Occipital lobe (tissue), 2 donors: ENCODE data around the genes PPP1R15B and NUAK2.

- RAMPAGE, long total RNA = no peak
These were observed 14.3 kb downstream of the PLEKHA6 start for GRCh38 chr1:204345215-204346132.

DNA sequence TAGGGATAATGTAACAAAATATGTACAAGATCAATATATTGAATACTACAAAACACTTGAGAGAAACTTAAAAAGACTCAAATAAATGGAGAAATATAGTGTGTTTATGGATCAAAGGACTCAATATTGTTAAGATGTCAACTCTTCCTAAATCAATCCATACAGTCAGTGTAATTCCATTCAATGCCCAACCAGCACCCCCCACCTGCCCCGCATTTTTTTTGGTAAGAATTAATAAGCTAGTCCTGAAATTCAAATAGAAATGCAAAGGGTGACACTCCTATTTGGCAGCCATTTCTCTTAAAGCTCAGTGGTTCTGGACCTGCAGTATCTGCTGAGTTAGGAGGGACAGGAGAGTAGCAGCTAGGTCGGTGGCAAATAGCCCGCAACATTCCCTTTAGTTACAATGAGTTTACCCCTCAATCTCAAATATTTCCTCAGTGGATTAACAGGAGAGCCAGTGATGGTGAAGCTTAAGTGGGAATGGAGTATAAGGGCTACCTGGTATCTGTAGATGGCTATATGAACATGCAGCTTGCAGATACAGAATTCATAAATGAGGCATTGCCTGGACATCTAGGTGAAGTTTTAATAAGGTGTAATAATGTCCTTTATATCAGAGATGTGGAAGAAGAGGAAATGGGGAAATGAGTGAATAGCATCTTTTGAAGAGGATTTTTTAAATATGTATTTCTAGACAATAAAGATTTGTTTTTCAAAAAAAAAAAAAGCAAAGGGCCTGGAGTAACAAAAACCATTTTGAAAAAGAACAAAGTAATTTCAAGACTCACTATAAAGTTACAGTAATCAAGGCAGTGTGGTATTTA is 17.3 kb downstream of the PPP1R15B start:
- RAMPAGE, long total RNA = no peak

DNA sequence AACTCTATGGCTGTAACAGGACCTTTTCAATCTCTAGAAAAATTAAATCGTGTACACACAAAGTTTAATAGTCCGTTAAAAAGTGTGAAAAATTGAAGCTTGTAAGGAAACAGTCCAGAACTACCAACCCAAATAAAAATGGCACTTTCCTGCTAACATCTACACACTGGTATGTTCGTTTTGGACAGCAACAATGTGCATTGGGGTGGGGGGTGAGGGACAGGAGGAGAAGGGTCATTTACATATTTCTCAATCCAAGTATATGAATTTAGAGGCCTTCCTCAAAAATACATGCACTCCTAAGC is 2.6 kb downstream of the PPP1R15B start:
- RAMPAGE, long total RNA = no peak

- RAMPAGE, long total RNA = no peak
These were observed at the start of gene PPP1R15B for GRCh38 chr1:204411517-204412396. TSS of gene PPP1R15B (minus strand) at chr1:204411817.

DNA sequence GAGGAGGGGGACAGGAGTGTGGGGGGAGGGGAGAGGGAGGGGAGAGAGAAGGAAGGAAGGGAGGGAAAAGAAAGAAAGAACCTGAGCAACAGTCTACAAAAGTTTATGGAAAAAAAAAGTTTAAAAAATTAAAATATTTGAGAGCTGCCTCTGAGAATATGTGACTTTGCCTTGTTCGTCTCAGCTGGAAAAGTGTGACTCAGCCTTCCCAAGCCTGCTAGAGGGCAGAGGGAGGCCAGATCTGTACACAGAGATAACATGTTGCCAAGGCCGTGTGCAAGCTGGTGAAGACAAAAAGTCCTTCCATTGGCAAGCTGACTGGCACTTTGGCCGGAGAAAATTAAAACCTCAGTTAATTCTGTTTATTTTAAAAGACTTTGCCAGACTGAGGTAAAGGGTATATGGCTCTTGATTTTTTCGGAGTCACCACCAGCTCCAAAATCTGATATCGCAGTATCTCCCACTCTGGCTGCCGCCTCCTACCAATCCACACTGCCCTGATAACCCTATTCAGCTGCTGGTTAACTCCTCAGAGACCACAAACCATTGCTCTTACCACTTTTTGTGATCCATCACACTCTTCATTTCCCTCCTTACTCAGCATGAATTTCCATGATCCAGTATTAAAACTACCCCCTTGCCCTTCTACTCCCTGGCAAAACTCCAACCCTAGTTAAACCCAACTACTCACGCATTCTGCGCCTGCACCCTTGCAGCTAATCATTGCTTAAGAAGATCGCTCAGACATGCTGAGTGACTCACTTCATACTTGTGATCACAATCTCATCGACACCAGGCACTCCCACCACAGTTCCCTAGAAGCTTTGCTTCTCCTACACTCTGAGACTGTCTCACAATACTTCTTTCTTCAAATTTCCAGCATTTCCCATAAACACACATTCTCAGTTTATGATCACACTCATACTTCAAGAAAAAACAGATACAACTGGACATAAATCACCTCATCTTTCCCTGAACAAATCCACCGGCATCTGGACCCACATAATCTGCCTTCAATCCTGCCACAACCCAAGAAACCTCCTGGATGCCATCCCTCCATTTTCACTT is 5.7 kb upstream of the PPP1R15B start:
- RAMPAGE, long total RNA = no peak

DNA sequence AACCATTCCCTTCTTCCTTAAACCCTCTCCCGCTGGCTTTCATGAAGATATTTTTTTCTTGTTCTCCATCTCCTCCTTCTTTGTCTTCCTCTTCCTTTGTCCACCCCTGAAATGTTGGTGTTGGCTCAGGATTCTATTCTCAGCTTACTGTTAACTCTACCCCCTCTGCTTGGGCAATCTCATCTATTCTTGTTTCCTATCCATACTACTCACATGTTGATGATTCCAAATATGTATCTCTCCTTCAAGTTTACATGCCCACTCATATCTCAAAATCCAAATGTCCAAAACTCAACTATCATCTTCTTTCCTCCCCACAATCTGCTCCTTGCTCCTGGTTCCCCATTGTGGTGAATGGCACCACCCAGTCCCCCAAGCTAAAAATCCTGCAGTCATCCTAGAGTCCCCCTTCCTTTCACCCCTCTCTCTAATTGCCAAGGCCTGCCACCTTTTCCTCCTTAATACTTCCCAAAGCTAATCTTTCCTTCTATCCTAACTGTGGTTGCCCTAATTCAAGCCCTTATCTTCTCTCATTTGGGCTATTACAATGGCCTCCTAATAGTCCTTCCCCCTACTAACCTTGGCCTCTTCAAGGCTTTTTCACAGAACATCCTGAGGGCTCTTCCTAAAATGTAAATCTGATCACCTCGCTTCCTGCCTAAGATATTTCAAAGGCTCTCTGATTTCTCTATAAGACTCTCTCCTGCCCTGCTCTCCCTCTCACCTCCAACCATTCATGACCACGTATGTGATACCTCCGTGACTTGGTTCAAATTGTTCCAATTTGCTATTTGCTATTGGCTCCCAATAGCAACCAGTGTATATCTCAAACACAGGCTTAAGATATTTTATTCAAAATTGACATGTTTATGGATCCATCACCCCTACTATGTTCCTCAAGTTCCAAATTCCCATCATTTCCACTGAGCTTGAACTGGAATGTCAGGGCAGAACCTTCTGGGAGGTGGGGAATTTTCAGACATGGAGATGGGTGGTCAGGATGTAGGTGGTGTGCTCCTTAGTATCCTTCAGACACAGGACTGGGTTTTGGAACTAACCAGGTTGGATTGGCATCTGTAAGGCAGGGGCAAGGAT is 19.7 kb downstream of the PIK3C2B start:
- RAMPAGE, long total RNA = no peak

DNA sequence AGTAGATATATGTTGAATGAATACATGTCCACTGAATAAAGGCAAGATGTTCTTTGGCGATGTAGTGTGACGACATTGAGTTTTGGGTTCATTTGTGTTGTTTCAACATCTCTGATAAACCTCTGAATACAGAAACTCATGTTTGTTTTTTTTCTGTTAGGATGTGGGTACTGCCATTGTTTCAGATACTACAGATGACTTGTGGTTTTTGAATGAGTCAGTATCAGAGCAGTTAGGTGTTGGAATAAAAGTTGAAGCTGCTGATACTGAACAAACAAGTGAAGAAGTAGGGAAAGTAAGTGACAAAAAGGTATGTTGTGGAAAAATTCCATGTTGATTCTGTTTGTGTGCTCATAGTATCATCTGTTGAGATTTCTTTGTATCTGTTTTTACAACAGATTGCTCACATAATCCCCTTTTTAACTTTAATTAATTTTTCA is 28.2 kb downstream of the MDM4 start:
- RAMPAGE, long total RNA = no peak

- RAMPAGE, long total RNA = no peak
These were observed 12.4 kb upstream of the TMEM81 start for GRCh38 chr1:205096636-205097085.

GRCh38 chr1:205321128-205322410 is at the start of gene NUAK2:
TSS of gene NUAK2 (minus strand) at chr1:205321745.
- RAMPAGE, long total RNA = no peak

DNA sequence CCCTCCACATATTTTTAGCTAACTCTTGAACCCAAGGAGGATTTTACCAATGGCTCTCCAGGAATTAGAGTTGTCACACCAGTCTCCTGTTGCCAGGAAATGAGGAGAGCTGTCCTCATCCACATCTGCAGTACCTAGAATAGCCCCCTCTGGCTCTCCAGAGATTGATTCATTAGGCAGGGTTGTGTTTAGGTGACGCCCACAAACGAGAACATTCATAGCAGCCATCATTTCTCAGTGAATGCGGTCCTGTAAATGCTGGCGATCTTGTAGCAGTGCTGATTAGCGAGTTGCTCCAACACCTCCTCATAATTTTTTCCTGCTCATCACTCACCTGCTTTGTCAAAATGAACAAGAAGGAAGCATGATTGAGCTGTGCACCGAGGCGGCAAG is 16.3 kb upstream of the KLHDC8A start:
- RAMPAGE, long total RNA = no peak

- RAMPAGE, long total RNA = no peak
These were observed 13.4 kb downstream of the BLACAT1 start for GRCh38 chr1:205442346-205443028.

GRCh38 chr1:205477517-205478577 is 22.0 kb upstream of the BLACAT1 start:
- RAMPAGE, long total RNA = no peak

- RAMPAGE, long total RNA = no peak
These were observed 1.3 kb downstream of the CDK18 start for GRCh38 chr1:205505655-205506293.

DNA sequence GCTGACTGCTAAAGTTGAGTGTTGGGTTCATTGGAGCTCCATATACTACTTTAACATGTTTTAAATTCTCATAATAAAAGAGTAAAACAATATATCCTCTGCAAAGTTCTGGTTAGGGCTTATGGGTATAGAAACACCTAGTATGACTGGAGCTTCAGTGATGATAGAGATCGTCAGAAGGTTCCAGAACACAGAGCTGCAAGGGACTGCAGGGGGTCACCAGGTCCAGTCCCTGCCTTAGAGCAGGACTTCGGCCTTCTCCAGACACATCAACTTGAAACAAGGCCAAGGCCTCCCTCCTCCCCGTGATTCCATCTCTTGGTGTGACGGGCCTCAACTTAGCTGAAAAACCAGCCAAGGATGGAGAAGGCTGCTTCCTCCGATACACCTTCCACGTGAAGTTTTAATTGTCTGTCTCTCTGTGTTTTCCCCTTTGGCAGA is 29.9 kb downstream of the MFSD4A start:
- RAMPAGE, long total RNA = no peak

GRCh38 chr1:205626104-205626875 is 5.5 kb downstream of the ELK4 start:
- RAMPAGE, long total RNA = no peak

GRCh38 chr1:205630968-205631942 is 556 bp downstream of the ELK4 start:
- RAMPAGE, long total RNA = no peak

GRCh38 chr1:205633288-205633930 is 1.6 kb upstream of the ELK4 start:
- RAMPAGE, long total RNA = no peak

DNA sequence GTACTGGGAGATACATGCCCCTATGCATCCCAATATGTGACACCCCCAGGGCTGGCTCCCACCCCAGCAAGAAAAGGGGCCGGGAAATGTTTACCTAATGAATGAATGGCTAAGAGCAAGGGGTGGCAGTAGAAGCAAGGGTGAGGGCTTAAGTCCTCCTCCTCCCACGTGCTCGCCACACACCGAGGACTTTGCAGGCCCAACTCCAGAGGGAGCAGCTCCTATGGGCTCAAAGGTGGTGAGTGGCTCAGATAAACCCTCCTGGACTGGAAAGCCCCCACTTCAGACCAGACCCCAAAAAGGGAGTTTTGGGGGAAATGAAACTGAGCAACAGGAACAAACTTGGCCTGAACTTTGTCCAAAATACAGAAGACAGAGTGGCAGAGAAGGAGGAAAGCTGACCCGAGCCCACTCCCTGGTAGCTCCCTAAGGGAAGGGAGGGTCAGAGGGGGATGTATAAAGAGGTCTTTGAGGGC is 11.3 kb downstream of the SLC45A3 start:
- RAMPAGE, long total RNA = no peak

DNA sequence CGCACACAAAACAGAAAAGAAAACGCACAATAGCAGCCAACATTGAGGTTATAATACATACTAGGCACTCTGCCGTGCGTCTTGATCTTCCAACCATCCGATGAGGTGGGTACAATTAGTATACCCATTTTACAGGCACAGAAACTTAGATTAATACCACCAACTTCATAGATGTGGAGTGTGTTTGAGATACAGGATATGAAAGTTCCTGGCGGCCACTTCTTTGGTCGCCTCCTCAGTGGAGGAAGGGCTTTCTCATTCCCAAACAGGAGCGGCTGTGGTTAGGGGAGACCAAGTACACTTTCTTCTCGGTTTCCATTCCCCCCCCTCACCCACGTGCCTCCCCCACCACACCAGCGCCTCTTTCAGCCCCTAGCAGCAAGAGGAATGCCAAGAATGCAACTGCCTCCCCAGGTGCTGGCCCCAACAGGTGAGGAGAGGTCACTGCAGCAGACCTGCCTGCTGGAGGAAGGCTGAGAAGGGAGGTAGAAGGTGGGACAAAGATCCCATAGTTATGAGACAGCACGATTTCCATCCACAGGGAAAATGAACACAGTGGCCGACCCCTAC is 8.3 kb downstream of the SLC45A3 start:
- RAMPAGE, long total RNA = no peak

DNA sequence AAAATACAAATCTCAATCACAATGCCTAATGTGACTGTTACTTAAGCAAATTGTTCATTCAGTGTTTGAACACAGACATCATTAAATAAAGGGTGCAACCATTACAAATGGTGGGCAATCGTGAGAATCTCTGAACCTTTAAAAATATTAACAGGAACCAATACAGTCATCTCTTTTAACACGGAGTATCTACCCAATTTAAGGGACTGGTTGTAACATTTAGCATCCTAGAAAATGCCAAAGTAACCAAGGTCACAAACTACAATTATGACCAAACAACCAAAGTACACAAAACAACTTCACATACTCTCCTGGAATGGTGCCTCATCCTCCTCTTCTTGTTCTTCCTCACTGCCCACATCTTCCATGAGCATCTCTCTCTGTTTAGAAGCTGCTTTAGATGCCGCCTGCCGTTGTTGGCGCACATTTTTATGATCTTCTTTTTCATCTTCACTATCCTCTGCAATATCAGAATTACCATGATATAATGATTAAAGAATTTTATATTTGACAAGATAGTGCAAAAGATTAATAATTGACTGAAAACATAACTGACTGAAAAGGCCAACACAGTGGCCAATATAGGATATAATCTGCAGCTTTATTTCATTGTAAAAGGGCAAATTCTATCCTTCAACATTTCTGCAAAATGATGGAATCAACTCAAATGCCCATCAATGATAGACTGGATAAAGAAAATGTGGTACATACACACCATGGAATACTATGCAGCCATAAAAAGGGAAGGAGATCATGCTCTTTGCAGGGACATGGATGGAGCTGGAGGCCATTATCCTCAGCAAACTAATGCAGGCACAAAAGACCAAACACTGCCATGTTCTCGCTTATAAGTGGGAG is 29.6 kb downstream of the NUCKS1 start:
- RAMPAGE, long total RNA = no peak